Left lobe of liver (tissue), 1 donor: ENCODE results near the genes LCE1A, SPRR2A, SPRR2B, S100A13 and ILF2.

- PRO-cap = no peak
These were observed 17.3 kb downstream of the C1orf68 start for GRCh38 chr1:152736616-152736941.

DNA sequence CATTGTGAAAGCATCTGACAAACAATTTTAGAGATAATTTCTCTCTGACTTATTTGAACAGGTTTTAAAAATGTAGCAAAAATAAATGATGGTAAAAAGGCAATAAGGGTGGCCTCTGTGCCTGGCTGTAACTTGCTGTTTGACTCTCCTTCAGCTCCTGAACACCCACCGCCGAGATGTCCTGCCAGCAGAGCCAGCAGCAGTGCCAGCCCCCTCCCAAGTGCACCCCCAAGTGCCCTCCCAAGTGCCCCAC lies at the start of gene LCE1A:
Gene LCE1A (plus strand): TSS at position 177 of the 253 bp plus-strand sequence.
- PRO-cap = no peak

DNA sequence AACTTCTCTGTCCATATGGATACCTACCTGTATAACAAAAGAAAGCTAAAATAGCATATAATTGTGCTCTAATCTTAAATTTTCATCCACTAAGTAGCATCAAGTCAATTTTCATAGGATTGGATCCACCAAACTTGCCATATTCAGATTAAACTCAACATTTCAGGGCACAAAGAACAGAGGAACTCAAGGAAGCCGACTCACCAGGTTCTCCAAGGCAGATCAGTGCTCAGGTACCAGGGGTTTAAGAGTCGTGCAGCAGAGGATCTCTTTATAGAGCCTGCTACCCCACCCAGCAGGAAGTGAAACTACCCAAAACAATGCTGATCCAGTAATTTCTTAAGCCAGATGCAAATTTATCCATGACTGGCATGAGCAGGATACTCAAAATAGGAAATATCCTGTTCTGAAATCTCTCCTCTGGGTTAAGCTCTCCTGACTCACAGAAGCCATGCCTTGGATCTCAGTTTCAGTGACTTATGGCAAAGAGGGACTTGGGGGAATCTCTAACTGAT lies at the start of gene SPRR2A:
Gene SPRR2A (minus strand): TSS at position 246 of the 515 bp plus-strand sequence.
- PRO-cap = no peak

DNA sequence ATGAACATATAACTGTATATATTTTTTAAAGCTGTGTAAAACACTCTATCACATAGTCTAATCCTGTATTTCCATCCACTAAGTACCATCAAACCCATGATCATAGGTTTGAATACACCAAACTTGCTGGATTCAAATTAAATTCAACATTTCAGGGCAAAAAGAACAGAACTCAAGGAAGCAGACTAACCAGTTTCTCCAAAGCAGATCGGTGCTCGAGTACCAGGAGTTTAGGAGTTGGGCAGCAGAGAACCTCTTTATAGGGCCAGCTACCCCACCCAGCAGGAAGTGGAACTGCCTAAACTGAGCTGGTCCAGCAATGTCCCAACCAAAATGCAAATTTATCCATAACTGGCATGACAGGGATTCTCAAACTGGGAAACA lies at the start of gene SPRR2B:
Gene SPRR2B (minus strand): TSS at position 233 of the 384 bp plus-strand sequence.
- PRO-cap = no peak

DNA sequence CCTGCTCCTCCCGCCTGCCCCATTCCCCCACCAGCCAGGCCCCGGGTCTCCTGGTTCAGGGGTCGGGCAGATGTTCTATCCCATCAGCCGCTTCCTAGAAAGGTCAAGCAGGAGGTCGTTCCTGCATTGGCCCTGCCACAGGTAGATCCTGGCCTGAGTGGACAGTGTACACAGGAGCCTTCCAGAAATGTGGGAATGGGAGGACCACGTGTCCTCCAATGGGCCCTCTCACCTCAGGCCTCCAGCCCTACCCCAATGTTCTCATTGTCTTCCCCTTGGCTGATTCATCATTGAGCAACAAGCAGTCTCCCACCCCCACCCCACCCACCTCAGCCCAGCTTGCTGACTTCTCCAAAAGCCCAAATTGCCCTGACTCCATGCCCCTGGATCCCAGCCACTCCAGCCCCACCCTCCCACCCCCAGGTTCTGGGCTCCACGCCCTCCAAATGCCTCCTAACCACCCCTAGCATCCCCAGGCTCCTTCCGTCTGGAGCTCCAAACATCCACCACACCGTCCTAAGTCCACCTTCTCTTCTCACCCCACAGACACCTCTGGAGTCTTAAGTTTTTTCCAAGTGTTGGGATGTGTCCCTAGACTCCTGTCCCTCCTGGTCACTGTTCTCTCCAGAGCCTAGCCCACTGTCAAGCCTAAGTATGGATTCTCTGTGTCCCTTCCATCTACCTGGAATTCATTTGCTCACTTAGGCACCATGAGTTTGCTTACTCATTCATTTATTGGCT lies 1.9 kb downstream of the S100A16 start:
- PRO-cap = no peak

- PRO-cap = bidirectional peak, plus-strand start at chr1:153627080, minus-strand start at chr1:153626914; unidirectional peak, minus-strand start at chr1:153627505; unidirectional peak, minus-strand start at chr1:153627577
These were observed at the start of gene S100A13 for GRCh38 chr1:153626863-153627769. S100A13 (minus strand) TSS chr1:153627505.

GRCh38 chr1:153631547-153632185 lies 2.2 kb upstream of the CHTOP start:
- PRO-cap = no peak

DNA sequence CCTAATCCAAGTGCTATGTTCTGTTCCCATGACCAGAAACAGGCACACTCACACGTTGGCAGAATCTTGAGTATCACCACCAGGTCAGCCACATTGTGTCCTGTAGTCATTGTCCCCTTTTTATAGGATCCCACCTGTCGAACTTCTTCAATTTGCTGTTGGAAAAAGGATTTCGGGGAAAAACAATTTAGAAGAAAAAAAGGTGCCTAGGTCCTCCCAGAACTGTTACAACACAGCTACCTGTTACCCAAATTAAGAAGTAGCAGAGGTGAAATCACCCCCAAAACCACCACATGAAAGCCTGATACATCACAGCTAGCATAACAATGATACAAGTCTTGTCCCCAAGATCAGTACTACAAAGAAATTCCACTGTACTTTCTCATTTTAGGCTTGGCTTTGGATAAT lies 3.3 kb downstream of the ILF2 start:
- PRO-cap = no peak

DNA sequence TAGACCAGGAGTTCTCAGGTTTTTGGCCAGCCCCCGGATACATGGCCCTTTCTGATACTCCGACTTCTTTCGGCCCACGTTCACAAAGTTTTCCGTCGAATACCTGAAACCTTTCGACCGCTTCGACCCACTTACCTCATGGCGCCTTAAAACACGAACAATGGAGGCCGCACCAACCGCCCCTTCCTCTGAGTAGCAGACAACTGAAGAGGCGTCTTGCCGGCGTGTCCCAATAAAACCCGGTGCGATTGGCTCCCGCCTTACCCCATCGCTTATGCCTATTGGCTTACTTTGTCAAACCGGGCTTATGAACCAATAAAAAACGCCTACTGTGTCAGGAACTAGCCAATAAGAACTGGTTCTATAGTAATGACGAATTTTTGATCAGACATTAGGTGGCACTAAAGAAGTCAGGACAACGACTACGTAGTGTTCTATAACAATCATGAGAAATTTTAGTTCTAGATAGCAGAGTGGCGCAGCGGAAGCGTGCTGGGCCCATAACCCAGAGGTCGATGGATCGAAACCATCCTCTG lies at the start of gene ILF2:
Gene ILF2 (minus strand): TSS at position 211 of the 536 bp plus-strand sequence.
- PRO-cap = bidirectional peak, plus-strand start at position 464 of the sequence, minus-strand start at position 205 of the sequence

GRCh38 chr1:153782976-153784182 lies 8.2 kb downstream of the SLC27A3 start:
- PRO-cap = unidirectional peak, plus-strand start at chr1:153783339; bidirectional peak, plus-strand start at chr1:153783529, minus-strand start at chr1:153783450; bidirectional peak, plus-strand start at chr1:153783842, minus-strand start at chr1:153783779

DNA sequence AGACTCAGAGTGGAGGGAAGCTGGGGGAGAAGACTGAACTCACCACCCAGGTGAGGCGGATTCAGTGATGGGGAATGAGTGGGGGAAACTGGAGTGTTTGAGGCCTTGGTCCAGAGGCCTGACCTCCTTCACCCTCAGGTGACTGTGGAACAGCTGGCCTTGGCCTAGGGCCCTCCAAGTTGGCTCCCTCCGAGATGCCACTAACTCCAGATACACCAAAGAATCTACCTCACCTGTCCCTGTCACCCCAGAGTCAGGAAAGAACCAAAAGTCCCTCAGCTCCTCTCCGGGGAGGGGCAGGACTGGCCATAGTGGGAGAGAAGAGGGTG lies 27.3 kb downstream of the SLC27A3 start:
- PRO-cap = no peak

GRCh38 chr1:153804693-153805232 lies 29.6 kb downstream of the SLC27A3 start:
- PRO-cap = no peak

- PRO-cap = no peak
These were observed 32.7 kb downstream of the SLC27A3 start for GRCh38 chr1:153807807-153808318.

- PRO-cap = bidirectional peak, plus-strand start at chr1:153923302, minus-strand start at chr1:153922972
These were observed 252 bp upstream of the GATAD2B start for GRCh38 chr1:153923017-153923431.

GRCh38 chr1:153933486-153934010 lies 10.8 kb upstream of the GATAD2B start:
- PRO-cap = no peak

- PRO-cap = no peak
These were observed 1.7 kb upstream of the DENND4B start for GRCh38 chr1:153948111-153948698.

DNA sequence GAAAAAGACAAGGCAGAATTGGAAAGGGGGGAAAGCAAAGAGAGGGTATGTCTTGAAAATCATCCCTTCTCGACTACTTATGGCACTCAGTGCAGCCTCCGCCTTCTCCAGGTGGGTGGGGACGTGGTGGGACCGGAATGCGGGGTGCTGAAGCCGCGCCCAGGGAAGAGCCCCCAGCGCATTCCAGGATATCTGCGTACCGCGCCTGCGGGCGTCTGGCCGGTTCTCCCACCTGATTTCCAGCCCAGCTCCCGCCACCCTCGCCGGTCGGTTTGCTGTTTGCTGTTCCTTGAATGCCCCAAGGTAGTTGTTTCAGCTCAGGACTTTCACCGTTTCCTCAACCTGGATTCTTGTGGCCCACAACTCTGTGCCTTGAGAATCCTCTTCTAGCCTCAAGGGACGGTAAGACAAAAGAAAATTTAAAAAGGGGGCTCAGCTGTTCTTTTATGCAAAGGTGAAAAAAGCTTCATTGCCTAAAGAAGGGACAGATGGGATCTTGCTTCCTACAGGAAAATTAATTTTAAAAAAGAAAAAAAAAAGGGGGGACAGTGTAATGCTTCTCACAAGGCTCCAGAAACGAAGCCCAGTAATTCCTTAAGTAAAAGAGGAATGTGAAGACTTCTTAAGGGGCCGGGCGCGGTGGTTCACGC lies 821 bp upstream of the SLC39A1 start:
- PRO-cap = no peak

GRCh38 chr1:153968088-153968412 lies 348 bp downstream of the CREB3L4 start:
- PRO-cap = bidirectional peak, plus-strand start at chr1:153968253, minus-strand start at chr1:153968151

DNA sequence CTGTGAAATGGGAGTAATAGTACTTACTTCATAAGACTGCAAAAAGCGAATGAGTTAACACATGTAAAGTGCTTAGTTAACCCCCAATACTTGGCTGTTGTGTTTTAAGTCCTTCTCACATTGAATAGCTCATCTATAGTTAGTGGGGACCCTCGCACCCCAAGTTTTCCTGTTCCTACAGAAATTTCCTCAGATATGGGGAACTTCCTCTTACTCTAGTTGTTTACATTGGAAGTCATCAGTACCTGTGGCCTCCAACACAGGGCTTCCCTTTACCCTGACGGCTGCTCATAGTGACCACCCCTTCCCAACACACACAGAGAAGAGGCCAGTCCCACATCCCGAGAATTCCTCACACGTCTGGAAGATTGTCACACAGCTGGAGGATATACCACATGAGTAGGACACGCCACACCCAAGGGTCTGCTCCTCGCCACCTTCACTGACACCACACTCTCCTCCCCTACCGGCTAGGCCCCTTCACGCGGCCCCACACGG lies 37.6 kb downstream of the TPM3 start:
- PRO-cap = no peak

- PRO-cap = bidirectional peak, plus-strand start at chr1:154408248, minus-strand start at chr1:154408041
These were observed 2.8 kb downstream of the IL6R start for GRCh38 chr1:154407960-154408384.